ENCODE data around the genes PRR7, DBN1 and HNRNPAB.

DNA sequence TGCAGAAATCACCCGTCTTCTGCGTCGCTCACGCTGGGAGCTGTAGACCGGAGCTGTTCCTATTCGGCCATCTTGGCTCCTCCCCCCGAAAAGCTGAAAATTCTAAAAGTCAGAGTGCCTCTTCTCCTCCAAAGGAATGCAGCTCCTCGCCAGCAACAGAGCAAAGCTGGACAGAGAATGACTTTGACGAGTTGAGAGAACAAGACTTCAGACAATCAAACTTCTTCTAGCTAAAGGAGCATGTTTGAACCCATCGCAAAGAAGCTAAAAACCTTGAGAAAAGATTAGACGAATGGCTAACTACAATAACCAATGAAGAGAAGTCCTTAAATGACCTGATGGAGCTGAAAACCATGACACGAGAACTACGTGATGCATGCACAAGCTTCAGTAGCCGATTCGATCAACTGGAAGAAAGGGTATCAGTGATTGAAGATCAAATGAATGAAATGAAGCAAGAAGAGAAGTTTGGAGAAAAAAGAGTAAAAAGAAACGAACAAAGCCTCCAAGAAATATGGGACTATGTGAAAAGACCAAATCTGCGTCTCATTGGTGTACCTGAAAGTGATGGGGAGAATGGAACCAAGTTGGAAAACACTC lies 44.4 kb downstream of the SIMC1 start:
- PRO-cap, result no peak

GRCh38 chr5:176448078-176448277 lies 207 bp upstream of the FAF2 start:
- PRO-cap, result bidirectional peak, plus-strand start at chr5:176448355, minus-strand start at chr5:176448208

GRCh38 chr5:176621609-176622013 lies 8.7 kb downstream of the SNCB start:
- PRO-cap, result no peak

GRCh38 chr5:177152989-177153578 lies 19.5 kb downstream of the NSD1 start:
- PRO-cap, result no peak

DNA sequence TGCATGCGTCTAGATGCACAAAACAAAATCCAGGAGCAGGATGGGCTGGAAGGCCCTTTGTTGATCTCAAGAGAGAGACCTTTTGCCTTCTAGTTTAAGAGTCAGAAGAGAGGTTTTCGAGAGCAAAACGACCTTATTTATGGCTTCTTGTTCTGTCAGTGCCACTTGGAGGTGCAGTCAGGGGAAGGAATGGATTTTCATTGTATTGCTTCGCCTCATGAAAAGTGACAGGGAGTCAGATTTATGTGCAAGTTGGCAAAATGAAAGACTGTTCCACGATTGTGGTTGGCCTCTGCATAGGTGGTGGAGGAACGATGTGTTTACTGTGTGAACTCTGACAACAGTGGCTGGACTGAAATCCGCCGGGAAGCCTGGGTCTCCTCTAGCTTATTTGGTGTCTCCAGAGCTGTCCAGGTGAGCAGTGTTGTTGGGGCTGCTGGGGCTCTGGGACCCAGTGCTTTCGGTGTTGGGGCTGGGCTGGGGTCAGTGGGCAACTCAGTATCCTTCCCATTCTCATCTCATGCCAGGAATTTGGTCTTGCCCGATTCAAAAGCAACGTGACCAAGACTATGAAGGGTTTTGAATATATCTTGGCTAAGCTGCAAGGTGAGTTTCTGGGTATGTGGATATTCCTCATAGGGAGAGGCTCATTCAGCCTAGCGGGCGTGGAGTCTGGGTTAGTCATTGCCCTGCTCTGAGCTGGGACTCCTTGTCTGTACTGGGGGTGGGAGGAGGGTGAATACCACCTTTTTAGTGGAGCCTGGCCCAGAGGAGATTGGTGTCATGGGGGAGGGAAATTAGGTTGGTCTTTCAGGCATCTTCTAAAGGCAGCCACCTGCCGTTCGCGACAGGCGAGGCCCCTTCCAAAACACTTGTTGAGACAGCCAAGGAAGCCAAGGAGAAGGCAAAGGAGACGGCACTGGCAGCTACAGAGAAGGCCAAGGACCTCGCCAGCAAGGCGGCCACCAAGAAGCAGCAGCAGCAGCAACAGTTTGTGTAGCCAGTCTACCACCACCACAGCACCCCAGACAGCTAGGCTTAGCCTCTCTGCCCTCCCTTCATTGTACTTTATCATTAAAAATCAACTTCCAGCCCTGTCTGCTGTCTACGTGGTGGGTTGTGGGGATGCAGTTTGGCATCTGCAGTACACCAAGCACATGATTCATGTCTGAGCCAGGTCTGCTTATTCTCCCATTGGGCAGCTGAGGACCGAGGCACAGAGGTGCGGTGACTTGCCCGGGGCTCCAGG lies 2.4 kb downstream of the PRELID1 start:
- PRO-cap, result no peak

GRCh38 chr5:177318543-177318936 lies 6.8 kb upstream of the MXD3 start:
- PRO-cap, result no peak

DNA sequence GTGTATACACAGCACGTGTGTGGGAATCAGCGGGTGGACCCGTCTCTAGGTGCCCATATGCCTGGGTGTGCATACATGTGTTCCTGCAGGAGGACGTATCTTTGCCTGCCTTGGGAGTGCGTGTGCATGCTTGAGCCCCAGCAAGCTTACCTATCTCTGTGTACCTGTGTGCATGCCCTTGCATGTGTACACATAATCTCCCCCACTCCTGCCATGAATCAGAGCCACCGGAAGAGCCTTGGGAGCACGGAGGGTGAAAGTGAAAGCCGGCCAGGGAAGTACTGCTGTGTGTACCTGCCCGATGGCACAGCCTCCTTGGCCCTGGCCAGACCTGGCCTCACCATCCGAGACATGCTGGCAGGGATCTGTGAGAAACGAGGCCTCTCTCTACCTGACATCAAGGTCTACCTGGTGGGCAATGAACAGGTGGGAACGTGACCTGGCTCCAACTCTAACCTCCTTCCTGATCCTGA lies 10.8 kb downstream of the RGS14 start:
- PRO-cap, result unidirectional peak, plus-strand start at position 263 of the sequence

DNA sequence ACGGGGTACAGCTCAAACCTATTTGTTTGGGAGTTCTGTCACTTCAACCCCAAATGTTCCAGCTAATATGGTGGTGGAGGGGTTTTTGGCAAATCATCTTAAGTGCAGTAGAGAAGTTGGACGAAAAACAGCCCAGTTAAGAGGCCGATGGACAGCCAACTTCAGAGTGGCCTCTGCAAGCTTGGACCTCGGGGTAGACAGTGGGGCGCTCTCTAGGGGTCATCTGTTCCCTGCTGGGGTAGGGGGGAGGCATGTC lies 685 bp upstream of the PRR7 start:
- PRO-cap, result no peak

- PRO-cap, result bidirectional peak, plus-strand start at chr5:177446507, minus-strand start at chr5:177446416; unidirectional peak, plus-strand start at chr5:177446507; unidirectional peak, plus-strand start at chr5:177446563; bidirectional peak, plus-strand start at chr5:177446814, minus-strand start at chr5:177446746
Measured at GRCh38 chr5:177446257-177447189, at the start of gene PRR7. TSS of gene PRR7 (plus strand) at chr5:177446814.

- PRO-cap, result bidirectional peak, plus-strand start at chr5:177473547, minus-strand start at chr5:177473624; unidirectional peak, minus-strand start at chr5:177473725
Measured at GRCh38 chr5:177473384-177474134, at the start of gene DBN1. TSS of gene DBN1 (minus strand) at chr5:177473634.

GRCh38 chr5:177475455-177475862 lies 2.0 kb upstream of the DBN1 start:
- PRO-cap, result no peak

GRCh38 chr5:177485130-177485815 lies 11.8 kb upstream of the DBN1 start:
- PRO-cap, result no peak

DNA sequence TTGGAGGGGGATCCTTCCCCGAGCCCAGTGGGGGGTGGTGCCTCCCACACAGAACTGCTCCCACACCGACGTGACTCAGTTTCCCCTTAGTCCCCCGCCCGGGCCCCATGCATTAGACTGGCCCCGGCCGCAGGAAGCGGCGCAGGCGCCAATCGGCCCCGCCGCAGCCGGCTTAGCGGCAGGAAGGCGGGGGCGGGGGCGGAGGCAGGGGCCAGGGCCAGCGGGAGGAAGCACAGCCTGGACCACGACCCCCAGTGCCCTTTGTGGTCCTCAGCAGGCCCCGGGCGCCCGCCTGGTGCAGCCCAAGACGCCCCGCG lies 248 bp downstream of the PDLIM7 start:
- PRO-cap, result no peak

DNA sequence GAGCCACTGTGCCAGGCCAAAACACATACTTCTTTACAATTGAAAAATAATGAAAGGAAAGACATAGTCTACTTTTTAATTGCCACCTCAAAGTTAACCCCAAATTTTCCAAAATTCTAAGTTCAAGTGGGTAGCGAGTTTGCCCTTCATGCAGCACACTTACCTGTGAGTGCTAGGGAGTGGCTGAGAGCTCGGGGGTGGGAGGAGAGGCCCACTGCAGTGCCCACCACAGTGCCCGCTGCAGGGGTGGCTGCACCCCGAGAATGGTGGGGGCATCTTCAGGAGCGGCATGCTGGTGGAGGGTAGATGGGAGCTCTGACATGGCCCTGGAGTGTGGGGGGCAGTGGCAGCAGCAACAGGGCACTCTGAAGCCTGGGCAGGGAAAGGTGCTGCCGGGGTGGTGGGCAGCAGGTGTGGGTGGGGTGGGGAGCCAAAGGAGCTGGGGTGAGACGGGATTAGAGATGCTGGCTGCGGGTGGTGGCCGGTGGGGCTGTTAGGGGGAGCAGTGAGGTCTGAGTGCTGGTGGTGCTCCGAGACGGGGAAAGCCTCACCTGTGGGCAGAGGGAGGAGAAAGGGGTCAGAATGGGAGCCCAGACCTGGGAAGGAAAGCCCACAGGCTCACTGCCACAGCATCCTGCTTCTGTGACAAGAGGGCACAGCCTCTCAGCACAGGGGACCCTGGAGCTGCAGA lies 18.0 kb downstream of the FAM193B start:
- PRO-cap, result no peak

DNA sequence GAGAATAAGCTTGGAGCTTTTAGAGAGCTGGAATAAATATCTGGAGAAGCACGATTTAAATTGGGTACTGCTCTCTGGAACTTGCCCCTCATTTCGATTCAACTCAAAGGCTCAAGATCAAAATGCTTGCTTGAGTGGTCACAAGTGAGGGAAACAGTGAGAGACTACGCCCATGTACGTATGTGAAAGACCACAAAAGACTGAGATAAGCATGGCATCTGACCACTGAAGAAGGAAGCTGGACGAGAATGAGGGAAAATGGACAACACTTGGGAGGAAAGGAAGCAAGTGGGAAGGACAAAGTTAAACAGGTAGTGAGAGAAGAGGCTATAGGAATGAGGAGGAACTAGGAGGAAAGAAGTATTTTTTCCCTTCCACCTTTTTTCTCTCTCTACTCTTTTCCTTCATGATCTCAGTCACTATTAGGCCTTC lies 70.1 kb downstream of the B4GALT7 start:
- PRO-cap, result no peak

DNA sequence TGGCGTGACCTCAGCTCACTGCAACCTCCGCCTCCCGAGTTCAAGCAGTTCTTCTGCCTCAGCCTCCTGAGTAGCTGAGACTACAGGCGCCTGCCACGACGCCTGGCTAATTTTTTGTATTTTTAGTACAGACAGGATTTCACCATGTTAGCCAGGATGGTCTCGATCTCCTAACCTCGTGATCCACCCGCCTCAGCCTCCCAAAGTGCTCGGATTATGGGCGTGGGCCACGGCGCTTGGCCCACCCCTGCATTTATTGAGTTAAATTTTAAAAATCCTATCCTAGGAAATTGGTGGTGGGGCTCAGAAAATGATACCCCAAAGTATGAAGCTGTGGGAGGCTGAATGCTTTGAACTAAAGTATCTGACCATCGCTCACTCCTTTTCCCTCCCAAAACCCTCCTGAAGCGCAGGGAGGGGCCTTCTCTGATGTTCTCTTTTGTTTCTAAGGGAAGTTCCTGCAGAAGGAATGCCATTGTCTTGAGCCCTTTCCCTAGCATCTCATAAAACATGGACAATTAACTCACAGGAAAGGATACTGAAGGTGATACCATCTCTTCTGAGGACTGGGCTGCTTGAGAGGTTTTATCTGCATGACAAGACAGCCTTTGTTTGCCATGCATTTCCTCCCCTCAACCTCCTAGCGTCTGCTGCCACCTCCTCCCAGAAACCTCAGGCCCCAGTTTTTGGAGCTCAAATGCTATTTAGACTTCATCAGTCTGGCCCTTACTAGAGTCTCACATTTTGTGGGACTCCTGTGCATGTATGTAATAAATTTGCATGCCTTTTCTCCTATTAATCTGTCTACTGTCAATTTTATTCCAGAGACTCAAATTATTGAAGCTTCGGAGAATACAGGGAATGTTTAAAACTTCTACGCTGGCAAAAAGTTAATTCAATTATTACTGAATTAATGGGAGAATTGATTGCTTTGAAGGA lies 4.3 kb upstream of the RMND5B start:
- PRO-cap, result no peak

DNA sequence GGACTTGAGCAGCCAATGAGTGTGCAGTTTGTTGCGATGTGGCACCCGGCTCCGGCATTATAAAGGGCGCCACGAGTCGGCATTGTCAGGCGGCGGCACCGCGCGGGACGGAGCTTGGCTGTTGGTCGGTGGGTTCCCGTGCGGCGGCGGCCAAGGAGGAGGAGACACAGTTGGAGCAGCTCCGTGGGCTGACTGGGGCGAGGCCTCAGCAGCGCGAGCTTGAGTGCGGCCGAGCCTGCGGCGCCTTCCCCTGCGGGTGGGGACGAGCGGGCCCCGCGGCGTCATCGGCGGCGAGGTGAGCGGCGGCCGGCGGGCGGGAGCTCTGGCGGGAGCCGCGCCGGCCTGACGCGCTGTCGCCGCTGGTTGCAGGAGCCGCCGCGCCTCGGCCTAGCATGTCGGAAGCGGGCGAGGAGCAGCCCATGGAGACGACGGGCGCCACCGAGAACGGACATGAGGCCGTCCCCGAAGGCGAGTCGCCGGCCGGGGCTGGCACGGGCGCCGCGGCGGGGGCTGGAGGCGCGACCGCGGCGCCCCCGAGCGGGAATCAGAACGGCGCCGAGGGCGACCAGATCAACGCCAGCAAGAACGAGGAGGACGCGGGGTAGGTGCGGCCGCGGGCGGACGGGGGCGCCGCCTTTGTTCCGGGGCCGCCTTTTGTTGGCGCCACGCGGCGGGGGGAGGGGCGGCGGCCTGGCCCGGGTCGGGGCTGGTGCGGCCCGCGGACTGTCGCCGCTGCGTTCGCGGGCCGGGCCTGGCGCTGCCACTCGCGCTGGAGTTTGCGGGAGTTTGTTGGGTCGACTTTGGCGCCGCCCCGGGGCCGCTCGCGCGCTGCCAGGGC lies at the start of gene HNRNPAB:
Gene HNRNPAB (plus strand): TSS at position 88 of the 838 bp plus-strand sequence.
- PRO-cap, result bidirectional peak, plus-strand start at position 88 of the sequence, minus-strand start outside the sequence; bidirectional peak, plus-strand start at position 737 of the sequence, minus-strand start at position 725 of the sequence

GRCh38 chr5:178222274-178223126 lies 10.1 kb downstream of the PHYKPL start:
- PRO-cap, result no peak

DNA sequence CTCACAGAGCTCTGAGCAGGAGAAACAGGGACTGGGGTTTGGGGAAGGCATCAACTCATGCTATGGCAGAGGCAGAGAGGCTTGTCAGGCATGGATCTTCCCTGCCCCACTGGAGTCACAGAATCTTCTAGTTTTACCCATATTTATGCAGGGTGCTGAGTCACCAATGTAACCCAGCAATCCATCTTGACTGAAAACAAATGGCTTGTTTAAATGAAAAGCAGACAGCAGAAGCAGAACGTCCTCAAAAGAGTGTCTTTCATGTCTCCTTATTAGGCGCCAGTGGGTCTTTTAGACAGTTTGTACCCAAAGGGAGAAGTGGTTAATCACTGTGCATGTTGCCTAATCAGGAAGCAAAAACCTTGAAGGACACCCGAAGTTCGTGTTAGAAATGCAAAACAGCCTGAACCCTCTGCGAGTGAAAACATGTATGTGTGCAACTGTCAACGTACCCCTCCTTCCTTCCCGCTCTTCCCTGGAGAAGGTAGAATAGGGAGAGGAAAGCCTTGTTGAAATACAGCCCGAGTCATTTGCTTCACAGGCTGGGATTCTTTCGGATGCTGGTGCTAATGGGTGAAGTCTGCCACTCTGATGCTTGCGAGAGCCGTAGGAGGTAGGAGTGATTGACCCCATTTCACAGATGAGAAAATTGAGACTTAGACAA lies 112.8 kb downstream of the COL23A1 start:
- PRO-cap, result no peak

- PRO-cap, result no peak
Measured at GRCh38 chr5:178542396-178542973, 47.7 kb downstream of the COL23A1 start.